Gallbladder (tissue), 1 donor: ENCODE measurements around a stretch of chr21.

DNA sequence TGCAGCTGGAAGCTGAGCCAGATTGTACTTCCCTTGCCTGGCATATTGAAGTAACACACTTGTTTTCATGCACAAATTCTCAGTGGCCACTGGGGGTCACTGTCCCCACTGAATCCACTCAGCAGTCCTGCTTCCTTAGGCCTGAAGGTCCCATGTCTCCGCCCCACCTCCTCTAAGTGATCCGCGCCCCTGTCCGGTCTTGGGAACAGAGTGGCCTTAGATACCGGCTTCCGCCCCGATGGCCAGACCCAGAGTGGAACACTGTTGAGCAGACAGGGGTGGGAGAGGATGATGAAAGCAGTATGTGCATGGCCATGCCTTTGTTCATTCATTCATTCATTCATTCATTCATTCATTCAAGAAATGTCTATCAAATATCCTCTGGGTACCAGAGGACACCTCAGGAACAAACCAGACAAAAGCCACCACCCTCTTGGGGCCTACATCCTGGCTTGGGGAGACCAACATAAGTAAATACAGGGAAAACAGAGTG is 34.9 kb downstream of the CHAF1B start:
- PRO-cap: no peak

GRCh38 chr21:36640647-36641314 is 58.1 kb upstream of the SIM2 start:
- PRO-cap: no peak

- PRO-cap: no peak
These were observed 29.8 kb downstream of the SIM2 start for GRCh38 chr21:36728670-36729144.

GRCh38 chr21:36835305-36835824 is 131.1 kb downstream of the HLCS start:
- PRO-cap: no peak

DNA sequence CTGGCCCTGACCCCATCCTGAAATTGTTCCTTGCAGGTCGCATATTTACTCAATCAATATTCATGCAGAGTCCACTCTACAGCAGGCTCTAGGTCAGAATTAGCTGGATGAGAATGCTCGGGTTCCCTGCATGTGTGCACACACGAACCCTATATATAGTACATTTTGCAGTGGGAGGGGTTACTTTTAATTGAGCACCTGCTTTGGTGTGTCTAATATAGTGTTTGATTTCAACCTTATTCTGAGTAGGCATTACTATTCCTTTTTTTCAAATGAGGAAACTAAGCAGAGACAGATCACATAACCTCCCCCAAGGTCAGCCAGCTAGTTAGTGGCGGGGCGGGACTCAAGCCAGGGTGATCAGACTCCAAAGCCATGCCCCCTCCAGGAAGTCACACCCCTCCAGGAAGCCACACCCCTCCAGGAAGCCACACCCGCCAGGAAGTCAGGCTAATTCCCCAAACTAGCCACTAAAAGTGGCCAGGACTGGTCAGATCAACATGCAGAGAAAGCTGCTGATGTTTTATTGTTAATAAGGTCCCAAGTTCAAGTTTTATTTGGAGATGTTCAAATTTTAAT is 106.4 kb downstream of the HLCS start:
- PRO-cap: unidirectional peak, plus-strand start at position 473 of the sequence

DNA sequence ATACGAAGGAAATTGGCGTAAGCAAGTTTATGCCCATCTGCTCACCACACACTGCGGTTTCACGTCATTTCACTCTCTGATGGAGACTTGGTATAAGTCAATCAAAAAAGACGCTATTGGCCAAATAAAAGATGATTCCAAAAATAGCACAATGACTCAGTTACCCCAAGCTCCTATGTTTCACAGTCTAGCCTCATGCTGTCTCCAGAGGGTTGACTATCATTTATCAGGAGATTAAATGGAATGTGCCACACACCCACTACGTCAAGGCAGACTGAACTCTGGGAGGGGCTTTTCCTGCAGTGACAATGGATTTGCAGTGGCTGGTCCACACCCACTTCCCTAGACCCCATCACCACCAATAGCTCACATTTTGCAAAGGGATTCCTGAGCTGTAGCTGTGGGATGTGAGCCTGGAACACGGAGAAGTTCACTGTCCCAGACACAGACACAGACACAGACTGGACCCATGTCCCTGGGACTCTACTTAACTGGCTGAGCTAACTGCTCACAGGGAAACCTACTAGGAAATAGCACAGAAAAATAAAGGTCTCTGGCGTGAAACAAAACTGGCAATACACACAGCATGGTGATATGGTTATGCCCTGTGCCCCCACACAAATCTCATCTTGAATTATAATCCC is 77.1 kb downstream of the HLCS start:
- PRO-cap: no peak

- PRO-cap: no peak
These were observed 481 bp upstream of the HLCS start for GRCh38 chr21:36966999-36967300.

DNA sequence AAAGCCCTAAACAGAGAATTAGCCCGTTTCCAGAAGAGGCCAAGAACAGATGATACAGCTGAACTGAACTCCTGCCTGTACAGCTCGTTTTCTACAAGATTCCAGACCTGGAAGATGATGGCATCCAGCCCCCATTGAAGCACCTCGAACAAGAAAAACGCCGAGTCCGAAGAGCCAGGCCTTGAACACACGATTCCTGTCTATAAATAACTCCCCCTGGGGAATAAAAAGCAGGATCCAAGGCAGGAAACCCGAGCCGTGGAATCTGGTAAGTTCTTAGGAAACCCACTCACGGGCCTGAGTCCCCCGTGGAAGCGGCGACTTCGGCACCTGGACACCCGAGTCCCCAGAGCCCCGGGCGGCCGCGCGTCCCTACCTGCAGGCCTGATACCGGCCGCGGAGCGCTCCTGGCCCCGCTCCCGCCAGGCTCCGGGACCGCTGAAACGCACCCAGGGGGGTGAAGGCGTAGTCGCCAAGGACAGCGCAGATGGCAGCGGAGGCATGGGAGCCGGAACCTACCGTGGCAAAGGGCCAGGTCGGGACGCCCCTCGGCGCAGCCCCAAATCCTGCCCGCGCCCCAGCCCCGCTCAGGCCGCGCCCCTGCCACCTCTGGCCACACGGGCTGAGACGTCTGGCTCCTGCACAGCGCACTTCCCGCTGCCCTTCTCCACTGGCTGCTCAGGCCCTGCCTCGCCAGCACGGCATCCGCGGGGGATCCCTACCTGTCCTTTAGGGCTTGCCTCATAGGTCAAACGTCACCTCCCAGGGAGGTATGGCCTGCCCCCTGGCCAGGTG is 14.0 kb upstream of the HLCS start:
- PRO-cap: no peak

DNA sequence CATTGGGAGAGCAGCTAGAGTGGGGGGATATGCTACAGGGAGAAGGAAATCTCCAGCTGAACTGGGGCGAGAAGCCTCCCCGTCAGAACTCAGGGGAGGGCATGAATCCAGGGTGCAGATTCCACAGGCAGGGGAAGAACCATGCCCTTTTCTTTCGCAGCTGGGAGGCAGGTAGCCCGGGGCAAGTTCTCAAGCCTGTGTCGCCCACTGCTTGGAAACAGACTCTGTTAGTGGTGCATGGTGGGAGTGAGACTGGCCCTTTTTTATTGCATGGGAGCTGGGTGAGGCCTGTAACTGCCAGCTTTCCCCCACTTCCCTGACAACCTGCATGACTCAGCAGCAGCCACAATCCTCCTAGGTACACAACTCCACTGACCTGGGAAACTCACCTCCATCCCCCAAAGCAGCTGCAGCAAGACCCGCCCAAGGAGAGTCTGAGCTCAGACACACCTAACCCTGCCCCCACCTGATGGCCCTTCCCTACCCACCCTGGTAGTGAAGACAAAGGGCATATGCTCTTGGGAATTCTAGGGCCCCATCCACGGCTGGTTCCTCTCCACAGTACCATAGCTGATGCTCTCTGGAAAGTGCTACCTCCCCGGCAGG is 25.8 kb downstream of the PIGP start:
- PRO-cap: no peak

GRCh38 chr21:37186719-37187308 is 80.3 kb downstream of the VPS26C start:
- PRO-cap: no peak

- PRO-cap: no peak
These were observed 65.1 kb downstream of the VPS26C start for GRCh38 chr21:37201967-37202498.

DNA sequence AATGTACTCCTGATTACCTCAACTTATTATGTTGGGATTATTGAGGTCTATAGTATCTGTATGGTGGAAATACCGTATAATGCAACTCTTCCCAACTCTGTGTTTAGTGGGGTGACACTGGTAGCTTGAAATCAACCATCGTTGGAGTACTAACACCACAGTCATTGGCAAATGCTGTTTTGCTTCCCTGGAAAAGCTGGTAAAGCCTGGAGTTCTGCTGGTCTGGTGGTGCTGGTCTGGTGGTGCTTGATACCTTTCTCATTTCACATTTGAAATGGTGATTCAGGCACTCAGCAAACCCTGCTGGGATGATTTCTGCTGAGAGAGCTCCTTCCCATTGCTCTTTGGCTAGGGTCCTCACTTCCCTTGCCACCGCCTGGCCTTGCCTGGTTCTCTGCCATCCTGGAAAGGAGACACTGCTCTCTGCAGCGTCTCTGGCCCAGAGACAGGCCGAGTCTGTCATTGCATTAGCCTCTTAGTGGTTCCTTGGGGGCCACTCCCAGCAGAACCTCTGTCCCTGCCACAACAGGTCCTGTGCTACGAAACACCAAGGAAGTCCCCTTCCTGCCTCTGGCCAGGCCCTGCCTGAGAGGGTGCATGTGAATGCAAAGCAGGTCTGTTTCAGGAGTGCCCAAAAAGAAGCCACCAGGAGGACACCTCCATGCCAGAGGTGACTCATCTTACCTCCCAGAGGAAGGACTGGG is 59.9 kb downstream of the VPS26C start:
- PRO-cap: no peak

DNA sequence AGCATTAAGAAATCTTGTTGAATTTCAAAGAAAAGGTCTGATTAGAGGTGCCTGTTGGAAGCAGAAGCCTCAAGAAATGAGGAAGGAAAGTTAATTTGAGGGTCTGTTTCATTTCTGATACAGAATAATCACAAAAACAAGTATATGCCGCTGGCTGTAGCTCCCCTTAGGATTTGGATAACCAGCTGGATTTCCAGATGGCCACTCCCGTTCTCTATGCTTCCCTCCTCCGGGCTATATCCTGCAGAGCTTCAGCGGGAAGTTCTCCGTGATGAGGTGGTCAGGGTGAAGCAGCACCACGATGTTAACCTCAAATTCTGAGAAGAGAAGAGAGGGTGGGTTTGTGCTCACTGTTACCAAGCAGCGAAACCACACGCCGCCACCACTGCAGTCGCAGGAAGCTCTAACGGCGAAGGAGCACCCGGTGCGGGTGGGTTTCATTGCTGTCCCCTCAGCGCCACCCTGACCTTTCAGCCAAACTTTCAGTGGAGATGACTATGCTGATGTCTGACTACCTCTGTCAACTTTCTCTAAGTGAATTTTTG is 41.8 kb downstream of the VPS26C start:
- PRO-cap: no peak

DNA sequence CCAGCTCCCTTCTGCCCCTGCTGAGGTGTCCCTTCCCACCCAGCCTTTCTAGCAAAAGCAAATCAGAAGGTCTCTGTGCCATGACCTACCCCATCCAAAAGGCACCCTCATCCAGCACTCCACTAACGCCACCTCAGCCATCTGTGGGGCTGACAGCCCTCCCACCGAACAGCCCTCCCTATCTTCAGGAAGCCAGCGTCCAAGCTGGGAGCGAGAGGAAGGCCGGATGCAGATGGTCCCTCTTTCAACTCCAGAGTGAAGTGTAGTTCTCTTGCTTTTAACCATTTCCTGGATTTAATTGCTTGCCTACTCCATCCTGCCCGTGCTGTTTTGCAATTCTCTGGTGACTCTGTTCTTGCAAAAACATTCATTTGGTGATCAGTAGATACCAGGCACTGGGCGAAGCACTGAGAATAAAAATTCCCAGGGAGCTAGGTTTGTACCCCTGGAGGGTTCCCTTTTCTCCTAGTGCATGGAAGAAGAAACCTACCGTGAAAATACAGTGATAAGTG is 8.2 kb upstream of the DYRK1A start:
- PRO-cap: no peak

- PRO-cap: no peak
These were observed 26.0 kb downstream of the DYRK1A start for GRCh38 chr21:37392497-37393049.

DNA sequence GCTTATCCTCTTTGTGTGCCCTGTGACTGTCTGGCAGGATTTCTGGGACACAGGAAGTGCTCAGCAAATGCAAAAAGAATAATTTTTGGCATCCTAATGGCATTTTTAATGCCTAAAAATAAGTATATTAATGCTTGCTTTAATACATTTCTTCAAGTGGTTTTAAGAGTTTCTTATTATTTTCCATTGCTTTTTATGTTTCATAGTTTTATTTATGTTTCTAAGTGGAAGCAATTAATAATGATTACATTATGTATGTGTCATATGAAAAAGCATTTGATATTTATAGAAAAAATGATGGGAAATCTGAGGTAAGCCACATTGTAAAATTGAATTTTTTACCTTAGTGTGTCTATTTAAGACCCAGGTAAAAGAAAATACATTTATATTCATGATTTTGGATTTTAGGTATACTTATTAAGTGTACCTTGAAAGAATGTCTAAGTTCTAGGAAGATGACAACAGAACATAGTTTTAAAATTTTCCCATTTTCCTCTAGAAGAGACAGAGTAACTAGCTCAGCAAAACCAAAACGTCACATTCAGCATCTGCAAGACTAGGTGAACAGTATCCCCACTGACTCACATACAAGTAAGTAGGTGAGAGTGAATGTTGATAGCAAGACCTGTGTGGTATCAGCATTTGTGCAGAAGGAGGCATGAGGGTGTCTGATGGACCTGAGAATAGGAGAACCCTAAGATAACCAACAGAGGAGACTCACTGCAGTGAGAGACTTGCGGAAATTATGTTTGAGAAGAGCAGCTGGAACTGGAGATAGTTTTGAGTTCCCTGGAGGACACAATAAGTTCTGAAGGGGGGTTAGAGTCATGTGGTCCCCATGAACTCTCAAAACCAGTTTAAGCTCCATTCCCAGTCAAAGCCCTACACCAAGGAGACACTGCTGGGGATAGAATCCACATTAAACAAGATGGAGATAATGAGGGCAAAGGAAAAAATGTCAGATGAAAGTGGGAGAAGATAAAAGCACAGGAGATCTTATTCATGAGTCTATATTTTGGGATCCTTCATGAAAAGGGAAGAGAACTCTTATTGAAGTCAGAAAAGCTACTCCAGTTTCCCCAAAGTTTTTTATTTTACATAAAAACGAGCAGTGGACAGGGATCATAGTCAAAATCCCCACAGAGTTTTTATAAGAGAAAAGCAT is 59.0 kb downstream of the DYRK1A start:
- PRO-cap: no peak

DNA sequence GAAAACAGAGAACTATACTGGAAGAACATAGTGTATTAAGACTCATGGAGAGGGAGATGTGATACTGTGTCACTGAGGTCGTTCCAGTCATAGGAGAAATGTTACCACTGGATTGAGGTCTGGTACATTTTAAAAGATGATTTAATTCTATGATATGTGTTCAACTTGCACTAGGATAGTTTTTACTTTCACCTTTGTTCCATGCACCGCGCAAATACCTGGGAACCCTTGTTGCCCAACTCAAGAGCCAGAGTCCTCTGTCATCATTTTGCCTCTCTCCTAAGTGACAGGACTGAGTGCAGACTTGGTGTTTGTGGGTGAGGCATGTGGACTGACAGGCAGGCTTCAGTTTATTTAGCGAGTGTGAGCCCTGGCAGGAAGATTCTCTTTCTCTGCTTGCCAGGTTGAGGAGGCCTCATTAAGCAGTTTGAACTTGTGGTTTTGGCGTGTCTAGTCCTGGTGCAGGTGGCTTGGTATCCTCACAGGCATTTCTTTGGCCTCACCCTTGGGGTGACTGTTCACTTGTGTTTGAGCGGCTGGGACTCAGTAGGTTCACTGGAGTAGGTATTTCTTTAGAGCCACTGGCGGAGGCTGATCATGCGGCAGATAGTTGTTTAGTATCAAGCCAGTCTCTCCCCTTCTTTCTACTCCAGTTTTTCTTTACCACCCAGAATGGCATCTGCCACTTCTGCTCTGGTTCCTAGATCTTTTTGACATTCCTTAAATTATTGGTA is 63.9 kb downstream of the DYRK1A start:
- PRO-cap: no peak

DNA sequence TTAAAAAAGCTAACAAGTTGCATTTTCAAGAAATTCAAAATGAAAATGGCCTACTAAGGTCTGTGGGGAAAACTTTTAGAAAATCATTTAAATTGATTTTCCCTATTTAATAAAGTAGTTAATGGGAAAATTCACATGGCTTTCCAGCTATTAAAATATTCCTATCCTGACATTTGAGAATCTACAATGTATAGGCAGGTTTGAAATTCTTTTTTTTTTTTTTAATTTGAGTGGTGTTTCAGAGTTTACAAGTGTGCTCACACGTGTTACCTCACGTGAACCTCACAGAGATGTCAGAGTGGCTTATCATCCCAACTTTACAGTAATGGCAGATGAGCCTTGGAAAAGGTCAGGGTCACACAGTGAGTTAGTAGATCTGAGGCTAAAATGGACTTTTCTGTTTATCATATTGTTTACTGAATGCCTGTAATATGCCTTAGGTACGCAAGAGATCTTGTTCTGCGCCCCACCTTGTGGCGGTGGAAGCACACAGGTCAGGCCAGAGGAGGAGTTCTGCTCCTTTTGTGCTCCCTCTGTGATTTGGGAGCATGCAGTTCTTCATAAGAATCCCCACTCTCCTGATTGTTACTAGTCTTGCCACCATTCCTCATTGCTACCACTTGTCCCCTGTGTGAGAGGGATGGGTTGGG is 79.9 kb downstream of the DYRK1A start:
- PRO-cap: no peak

GRCh38 chr21:37590331-37590689 is 223.7 kb downstream of the DYRK1A start:
- PRO-cap: no peak

DNA sequence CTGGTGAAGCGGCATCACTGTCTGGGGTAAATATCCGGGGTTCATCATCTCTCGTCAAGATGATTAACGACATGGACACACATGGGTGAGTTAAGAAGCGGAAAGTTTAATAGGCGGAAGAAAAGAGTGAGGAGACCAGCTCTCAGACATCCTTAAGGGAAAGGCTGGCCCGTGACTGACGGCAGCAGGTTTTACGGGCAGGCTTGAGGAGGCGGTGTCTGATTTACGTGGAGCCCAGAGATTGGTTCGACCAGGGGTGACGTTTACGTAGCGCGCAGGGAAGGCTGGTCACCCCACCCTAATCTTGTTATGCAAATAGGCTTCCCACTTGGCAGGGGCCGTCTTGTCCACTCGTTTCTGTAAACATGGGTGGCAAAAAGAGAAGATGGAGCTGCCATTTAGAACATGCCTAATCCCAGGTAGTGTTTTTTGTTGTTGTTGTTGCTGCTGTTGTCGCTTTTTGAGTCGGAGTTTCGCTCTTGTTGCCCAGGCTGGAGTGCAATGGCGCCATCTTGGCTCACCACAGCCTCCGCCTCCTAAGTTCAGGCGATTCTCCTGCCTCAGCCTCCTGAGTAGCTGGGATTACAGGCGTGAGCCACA is 135.5 kb upstream of the KCNJ15 start:
- PRO-cap: no peak